Epithelial cell of proximal tubule (primary cell): ENCODE measurements around a stretch of chr19.

DNA sequence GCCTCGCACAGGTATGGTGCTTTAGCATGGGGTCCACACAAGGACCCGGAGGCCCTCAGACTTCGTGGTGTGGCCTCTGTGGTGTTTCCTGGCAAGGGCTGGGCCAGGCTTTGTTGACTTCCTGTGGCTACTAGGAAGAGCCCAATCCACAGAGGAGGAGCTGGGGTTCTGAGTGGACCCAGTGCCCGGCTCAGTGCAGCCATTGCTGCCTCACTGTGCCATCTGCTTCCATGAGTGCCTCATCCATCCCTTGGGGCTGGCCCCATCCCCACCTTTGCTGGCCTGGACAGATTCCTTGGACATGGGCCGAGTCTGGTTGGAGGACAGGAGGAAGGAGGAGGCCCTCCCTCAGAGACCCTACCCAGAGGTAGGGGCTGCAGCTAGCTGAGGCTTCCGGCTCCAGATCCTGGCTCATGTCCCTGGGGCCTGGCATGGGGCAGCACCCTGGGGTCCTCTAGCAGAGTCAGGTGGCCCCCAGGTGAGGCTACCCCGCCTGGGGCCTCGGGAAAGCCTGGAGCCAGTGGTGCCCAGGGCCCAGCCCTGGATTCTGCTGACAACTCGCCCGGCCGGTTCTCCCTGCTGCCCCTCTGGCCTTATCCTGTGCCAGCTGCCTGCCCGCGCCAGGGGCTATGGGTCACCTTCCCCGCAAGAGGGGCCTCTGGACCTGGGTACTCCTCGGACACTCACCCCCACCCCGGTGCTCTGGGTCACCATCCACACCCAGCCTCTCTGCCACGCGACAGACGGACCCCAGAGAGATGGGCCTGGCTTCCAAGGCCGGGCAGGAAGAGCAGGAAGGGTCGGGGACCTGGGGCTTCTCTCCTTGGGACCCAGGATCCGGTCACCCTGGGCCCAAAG, 24.2 kb downstream of the ZBTB7A start:
- RAMPAGE, long total RNA = no peak
- RRBS = 58% methylated on average over 5 of the region's 22 CpGs

GRCh38 chr19:4053503-4054451, 12.9 kb downstream of the ZBTB7A start:
- RAMPAGE, long total RNA = no peak
- RRBS = 96% methylated on average over 9 of the region's 98 CpGs

DNA sequence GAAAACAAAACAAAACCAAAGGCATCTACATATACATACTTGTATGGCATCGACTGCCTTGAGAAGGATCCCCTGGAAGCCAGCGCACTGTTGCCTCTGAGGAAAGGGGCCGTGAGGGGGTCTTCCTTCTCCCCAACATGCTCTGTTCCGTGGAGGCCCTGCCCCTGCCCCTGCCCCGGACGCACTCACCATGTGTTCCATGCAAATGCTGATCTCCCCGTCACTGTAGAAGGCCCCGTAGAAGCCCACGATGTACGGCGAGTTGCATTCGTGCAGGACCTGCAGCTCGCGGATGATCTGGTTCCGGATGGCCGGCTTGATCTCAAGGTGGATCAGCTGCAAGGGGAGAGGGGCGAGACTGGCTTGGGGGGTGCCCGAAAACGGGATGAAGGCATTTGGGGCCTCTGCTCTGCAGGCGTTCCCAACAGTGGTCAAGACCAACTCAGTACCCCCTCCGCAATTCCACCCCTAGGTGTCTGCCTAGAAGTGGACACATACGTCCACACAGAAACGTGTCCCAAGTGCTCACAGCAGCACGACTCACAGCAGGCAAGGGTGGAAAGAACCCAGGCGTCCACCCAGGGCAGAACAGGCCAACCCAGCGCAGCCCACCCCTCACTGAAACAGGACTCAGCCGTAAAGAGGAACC, 13.5 kb downstream of the MAP2K2 start:
- RAMPAGE, long total RNA = no peak
- RRBS = no CpG with 5 or more reads among the region's 27 CpGs

DNA sequence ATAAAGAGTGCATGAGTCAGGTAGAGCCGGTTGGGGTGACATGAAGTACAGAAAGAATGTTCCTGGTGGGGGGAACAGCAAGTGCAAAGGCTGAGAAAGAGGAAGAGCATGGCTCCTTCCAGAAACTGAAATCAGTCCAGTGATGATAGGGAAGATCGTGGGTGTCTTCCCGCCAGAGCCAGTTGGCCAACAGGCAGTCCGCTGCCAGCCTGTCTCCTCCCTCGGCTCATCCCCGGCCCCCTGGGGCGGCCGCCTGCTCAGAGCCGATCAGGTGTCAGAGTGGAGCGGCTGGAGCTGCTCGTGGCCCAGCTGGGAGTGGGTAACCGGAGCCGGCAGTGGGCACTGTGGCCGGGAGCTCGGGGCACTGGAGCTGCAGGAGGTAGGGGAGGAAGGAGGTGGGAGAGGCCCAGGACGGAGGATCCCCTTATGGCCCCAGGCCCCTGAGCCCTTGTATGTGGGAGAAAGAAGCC, 1.5 kb downstream of the ANKRD24 start:
- RAMPAGE, long total RNA = no peak
- RRBS = 20% methylated on average over 7 of the region's 16 CpGs

- RAMPAGE, long total RNA = no peak
- RRBS = 90% methylated on average over 1 of the region's 22 CpGs
Observed at GRCh38 chr19:4366240-4367199, 23.2 kb downstream of the MPND start.

GRCh38 chr19:4393900-4394876, 6.2 kb downstream of the SH3GL1 start:
- RAMPAGE, long total RNA = no peak
- RRBS = no CpG with 5 or more reads among the region's 16 CpGs

DNA sequence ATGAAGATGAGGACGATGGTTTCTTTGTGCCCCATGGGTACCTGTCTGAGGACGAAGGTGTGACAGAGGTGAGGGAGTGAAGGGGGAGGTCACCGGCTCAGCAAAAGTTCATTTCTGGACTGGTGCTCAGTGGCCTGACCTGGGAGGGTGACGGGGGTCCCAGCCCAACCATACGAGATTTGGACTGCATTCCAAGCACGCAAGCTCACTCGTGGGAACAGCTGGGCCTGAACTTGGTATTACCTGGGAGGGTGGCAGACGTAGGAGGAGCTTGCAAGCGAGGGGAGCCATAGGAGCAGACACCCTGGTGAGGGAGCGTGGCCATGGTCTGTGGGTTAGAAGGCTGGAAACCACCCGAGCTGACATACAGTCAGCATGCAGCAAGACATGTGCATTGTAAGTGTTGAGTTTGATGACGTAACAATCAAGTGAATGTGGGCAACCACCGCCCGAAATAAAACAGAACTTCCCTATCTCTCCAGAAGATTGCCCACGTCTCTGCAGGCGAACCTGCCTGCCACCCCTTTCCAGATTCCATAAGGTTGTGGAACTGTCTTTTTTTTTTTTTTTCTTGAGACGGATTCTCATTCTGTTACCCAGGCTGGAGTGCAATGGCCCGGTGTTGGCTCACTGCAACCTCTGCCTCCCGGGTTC, 26.9 kb downstream of the UBXN6 start:
- RAMPAGE, long total RNA = no peak
- RRBS = no CpG with 5 or more reads among the region's 19 CpGs

- RAMPAGE, long total RNA = no peak
- RRBS = 73% methylated on average over 3 of the region's 32 CpGs
Observed at GRCh38 chr19:4448125-4449025, 9.2 kb downstream of the UBXN6 start.

- RAMPAGE, long total RNA = no peak
- RRBS = 1% methylated on average over 3 of the region's 9 CpGs
Observed at GRCh38 chr19:4472434-4472557, 199 bp downstream of the HDGFL2 start.

DNA sequence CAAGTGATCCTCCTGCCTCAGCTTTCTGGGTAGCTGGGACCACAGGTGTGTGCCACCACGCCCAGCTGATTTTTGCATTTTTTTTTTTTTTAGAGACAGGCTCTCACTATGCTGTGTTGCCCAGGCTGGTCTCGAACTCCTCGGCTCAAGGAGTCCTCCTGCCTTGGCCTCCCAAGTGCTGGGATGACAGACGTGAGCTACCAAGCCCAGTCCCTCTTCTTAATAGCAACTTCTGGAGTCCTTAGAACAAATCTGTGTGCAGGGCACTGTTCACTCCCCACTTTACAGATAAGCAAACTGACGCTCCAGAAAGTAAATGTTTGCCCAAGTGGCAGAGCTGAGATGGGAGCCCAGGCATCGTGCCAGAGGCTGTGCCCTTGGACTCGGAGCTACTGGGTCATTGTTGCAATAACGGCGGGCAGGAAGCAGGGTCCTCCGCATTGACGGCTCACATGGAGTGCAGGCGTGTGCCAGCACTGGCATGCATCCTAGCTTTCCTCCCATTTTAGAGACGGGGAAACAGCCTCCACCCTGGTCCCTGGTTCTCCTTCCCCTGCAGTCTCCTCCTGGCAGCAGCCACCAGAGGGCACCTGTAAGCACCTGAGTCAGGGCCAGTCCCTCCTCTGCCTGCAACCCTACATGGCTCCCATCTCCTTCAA, 7.4 kb upstream of the LRG1 start:
- RAMPAGE, long total RNA = no peak
- RRBS = no CpG with 5 or more reads among the region's 13 CpGs

DNA sequence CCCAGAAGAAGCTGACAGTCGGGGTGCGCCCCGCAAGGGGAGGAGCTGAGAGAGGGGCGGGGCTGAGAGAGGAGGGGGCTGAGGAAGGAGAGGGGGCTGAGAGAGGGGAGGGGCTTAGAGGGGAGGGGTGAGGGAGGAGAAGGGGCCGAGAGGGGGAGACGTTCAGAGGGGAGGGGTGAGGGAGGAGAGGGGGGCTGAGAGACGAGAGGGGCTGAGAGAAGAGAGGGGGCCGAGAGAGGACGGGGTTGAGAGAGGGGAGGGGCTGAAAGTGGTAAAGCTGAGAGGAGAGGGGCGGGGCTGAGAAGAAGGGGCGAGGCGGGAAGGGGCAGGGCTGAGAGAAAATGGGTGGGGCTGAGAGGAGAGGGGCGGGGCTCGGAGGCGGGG, 38.3 kb upstream of the SEMA6B start:
- RAMPAGE, long total RNA = no peak
- RRBS = no CpG with 5 or more reads among the region's 15 CpGs

GRCh38 chr19:4606843-4607395, 32.4 kb upstream of the TNFAIP8L1 start:
- RAMPAGE, long total RNA = no peak
- RRBS = 5% methylated on average over 10 of the region's 29 CpGs

DNA sequence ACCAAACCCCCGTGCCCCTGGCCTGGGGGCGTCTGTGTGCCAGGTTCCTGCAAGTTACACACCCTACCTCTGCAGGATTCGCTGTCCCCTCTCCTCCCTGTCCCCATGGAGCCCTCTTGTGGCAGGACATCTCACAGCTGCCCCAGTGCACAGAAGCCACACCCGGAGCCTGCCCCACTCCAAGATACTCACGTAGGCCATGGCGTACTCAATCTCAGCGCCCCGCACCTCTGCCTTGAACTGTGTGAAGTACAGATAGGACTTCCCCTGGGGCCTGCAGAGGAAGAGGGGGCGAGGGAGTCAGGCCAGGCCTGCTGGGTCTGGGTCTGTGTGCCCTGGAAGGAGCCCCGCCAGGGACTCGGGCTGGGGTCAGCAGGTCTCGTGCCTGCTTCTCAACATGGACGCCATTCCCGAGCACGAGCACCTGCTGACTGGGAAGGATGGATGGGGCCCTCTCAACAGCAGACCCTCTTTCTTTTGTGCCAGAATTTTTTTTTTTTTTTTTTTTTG, 9.6 kb downstream of the MYDGF start:
- RAMPAGE, long total RNA = no peak
- RRBS = no CpG with 5 or more reads among the region's 15 CpGs

GRCh38 chr19:4707188-4707725, 16.4 kb downstream of the DPP9 start:
- RAMPAGE, long total RNA = no peak
- RRBS = 81% methylated on average over 4 of the region's 17 CpGs

GRCh38 chr19:4791879-4792846, 629 bp downstream of the FEM1A start:
- RAMPAGE, long total RNA = no peak
- RRBS = 2% methylated on average over 14 of the region's 91 CpGs

DNA sequence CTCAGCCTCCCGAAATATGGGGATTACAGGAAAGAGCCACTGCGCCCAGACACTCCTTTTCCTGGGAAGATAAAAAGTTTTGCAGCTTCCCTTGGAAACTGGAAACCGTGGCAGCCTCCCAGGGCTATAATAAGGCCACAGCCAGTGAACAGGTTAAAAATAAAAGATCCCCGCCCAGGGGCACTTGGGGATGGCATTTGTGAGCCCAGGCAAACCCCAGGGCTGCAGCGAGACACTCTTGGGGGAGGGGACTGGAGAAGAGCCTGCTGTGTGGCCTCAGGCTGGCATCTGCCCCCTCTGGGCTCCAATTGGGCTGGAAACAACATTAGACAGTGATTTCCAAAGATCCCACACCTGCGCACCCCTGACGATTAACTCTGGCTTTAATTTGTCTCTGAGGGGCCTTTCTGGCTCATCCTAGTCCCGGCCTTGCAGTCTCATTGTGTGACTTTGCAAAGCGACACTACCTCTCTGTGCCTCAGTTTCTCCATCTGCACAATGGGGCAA, 11.2 kb downstream of the FEM1A start:
- RAMPAGE, long total RNA = no peak
- RRBS = no CpG with 5 or more reads among the region's 9 CpGs

DNA sequence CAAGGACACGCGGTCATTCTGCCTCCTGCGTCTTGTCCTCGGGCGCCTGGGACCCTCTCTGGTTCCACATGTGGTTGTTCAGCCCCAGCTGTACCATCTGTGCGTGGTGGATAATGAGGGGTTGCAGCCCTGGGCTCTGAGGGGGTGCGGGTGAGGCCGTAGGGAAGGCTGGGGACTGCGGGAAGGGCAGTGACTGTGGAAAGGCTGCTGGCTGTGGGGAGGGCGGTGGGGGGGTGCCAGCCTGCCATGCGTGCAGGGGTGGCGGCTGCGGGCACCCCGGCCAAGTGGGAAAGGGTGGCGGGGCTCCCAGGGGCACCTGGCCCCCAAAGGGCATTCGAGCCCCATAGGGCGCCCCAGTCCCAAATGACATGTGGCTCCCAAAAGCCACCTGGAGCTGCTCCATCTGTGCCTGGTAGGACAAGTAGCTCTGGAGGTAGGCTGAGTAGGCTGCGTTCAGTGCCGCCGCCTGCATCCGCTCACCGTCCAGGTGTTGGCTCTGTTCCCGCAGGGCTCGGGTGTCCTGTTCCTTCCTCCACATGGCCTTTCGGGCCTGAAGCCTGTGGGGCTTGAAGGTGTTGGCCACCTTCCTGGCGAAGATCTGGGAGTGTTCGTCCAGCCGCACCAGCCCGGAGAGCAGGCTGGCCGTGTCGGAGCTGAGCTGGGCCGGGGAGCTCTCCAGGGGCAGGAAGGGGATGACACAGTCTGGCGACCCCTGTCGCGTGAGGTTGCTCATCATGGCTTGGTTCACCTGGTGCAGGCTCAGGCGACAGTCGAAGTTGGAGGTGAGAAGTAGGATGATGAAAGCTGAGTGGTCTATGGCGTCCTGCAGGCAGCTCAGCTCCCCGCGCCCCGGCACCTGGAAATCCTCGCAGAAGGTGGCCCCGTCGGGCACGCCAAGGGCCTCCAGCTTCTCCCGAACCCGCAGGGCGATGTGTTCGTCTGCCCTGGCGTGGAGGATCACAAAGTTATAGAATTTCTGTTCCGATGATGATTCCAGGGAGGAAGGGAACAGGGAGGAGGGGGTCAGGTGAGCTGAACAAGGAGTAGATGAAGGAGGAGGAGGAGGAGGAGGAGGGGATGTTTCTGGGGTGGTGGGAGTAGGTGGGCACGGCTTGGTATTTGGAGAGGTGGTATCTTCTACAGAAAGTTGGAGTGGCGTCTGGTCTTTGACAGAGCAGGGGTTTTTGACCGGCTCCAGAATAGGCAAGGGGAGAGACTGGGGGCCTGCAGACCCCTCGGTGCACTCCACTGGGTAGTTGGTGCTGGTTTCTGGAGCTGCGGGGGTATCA, 14.8 kb downstream of the TICAM1 start:
- RAMPAGE, long total RNA = no peak
- RRBS = no CpG with 5 or more reads among the region's 56 CpGs

DNA sequence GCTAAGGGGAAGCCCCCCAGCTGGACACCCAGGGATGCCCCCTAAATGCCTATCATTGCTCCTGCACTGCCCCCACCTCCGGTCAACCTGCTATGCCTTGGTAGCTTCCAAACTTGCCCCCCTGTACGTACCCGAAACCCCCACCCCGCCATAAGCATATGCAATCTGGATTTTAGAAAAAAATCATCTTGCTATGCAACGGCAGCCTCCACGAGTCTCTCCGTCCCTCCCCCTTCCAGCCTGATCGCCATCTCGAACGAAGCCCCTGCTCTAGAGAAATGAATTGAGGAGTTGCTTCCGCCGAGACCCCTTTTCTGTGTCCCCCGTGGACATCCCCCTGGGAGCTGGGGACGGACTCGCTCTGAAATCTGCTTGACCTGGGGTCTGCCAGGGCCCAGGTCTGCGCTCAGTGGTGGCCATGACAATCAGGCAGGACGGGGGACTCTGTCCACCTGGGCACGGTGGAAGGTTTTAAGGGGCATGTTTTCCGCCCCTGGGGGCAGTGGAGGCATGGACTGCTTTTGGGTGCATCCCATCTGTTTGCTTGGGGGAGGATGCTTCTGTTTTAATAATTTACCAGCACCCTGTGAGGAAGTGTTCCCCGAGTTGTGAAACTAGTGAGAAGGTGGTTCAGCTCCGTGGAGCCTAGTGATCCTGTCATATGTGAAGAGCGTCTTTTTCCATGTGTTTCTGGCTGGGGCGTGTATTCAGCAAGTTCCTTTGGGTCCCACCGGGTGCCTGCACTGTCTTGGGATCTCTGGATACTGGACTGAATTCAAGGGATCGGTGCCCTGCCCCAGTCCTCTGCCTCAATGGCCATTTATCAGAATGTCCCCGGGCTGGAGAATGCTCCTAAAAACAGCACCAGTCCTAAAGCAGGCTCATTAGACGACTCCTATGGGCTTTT, 1.1 kb downstream of the KDM4B start:
- RAMPAGE, long total RNA = no peak
- RRBS = 7% methylated on average over 2 of the region's 27 CpGs

- RAMPAGE, long total RNA = no peak
- RRBS = 33% methylated on average over 3 of the region's 32 CpGs
Observed at GRCh38 chr19:4976993-4977745, 8.3 kb downstream of the KDM4B start.

- RAMPAGE, long total RNA = no peak
- RRBS = no CpG with 5 or more reads among the region's 15 CpGs
Observed at GRCh38 chr19:4991396-4992105, 22.6 kb downstream of the KDM4B start.